Cardiac muscle cell (in vitro differentiated cells and primary cell): ENCODE measurements around the genes NECTIN3 and NEPRO.

GRCh38 chr3:110344989-110345509, 726.6 kb upstream of the NECTIN3 start:
- RAMPAGE, long total RNA = no peak
- RRBS = no CpG with 5 or more reads among the region's 4 CpGs

DNA sequence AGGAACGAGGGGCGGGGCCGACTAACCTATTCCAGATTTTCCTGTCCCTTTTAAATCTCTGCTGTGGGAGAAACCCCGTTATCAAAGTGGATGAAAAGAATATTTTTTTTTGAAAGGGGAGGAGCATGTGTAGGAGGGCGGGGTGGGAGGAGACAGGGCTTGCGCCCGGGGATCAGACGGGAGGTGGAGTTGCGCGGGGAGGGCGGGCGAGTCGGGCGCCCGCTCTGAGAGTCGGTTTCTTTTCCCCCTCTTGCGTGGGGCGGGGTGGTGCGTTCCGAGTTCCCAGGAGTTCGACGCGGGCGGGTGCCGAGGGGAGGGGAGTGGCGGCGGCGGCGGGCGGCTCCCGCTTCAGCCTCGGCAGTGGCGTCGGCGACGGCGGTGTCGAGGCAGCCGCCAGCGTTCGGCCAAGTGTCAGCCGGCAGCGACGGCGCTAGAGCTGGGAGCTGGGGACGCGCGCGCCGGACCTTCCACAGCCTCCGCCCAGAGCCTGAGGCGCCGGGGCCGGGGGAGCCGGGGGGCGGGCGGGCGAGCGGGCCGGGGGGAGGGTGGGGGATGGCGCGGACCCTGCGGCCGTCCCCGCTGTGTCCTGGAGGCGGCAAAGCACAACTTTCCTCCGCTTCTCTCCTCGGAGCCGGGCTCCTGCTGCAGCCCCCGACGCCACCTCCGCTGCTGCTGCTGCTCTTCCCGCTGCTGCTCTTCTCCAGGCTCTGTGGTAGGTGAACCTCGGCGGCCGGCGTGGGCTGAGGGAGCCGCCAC, at the start of gene NECTIN3:
NECTIN3 (plus strand) TSS at position 351 of the 756 bp plus-strand sequence.
- RAMPAGE, long total RNA = no peak
- RRBS = 2% methylated on average over 24 of the region's 78 CpGs

- RAMPAGE, long total RNA = no peak
Measured at GRCh38 chr3:111616138-111616496, 21.0 kb upstream of the ZBED2 start.

DNA sequence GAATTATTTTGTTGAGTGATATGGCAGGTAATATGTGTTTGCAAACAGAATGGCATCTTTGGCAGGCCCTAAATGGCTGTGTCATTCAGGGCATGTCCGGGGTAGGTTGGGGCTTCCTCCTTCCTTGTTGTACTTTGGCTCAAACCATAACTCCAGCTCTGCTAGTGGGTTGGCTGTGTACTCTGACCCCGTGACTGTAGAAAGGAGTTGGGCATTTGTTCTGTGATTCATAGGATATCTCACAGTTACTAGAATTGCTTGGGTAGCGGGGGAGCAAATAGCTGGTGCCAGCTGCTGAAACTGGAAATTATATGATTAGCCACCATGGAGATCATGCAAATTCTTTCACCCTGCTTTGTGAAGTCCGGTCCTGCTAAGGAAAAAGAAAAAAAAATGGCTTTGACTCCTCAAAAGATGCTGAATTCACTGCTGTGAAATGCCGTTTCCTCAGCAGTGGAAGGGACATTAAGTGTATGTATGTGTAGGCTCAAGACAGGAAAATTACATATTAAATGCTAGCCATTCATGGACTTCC, 2.4 kb downstream of the PLCXD2 start:
- RAMPAGE, long total RNA = no peak
- RRBS = no CpG with 5 or more reads among the region's 5 CpGs

GRCh38 chr3:111732267-111732747, 57.8 kb downstream of the PLCXD2 start:
- RAMPAGE, long total RNA = no peak
- RRBS = no CpG with 5 or more reads among the region's 3 CpGs

- RAMPAGE, long total RNA = no peak
- RRBS = no CpG with 5 or more reads among the region's 5 CpGs
Measured at GRCh38 chr3:111739187-111740041, 64.9 kb downstream of the PLCXD2 start.

DNA sequence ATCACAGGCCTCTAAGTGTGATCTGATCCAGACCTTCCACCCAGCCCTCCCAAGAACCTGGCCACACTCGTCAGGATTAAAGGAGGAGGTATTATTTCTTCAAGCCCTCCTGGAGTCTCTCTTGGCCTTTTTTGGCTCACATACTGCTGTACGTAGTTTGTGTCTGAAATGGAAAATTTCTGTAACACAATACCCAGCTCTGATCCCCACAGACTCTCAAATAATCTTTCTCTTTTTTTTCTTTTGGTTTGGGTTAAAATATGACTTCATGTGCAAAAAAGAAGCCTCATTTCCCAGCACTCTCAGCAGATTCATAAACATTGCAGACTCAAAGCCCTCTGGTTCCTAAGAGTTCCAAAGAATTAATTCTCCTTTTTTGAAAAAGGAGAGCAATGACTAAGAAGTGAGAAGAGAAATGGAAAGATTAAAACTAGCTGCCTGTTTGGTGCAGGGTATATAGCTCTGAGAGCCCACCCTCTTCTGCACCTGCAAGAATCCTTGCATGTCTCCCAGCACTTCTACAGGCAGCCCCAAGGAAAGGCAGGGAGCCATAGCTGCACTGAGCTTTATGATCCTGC, 88.2 kb downstream of the PLCXD2 start:
- RAMPAGE, long total RNA = no peak
- RRBS = no CpG with 5 or more reads among the region's 2 CpGs

GRCh38 chr3:111856674-111856982, 2.4 kb upstream of the PHLDB2 start:
- RAMPAGE, long total RNA = no peak
- RRBS = no CpG with 5 or more reads among the region's 2 CpGs

GRCh38 chr3:111939284-111939745, 39.5 kb upstream of the ABHD10 start:
- RAMPAGE, long total RNA = no peak
- RRBS = no CpG with 5 or more reads among the region's 7 CpGs

- RAMPAGE, long total RNA = no peak
- RRBS = no CpG with 5 or more reads among the region's 2 CpGs
Measured at GRCh38 chr3:111946625-111947101, 32.2 kb upstream of the ABHD10 start.

- RAMPAGE, long total RNA = no peak
- RRBS = no CpG with 5 or more reads among the region's 2 CpGs
Measured at GRCh38 chr3:112148898-112149329, 15.9 kb upstream of the GCSAM start.

DNA sequence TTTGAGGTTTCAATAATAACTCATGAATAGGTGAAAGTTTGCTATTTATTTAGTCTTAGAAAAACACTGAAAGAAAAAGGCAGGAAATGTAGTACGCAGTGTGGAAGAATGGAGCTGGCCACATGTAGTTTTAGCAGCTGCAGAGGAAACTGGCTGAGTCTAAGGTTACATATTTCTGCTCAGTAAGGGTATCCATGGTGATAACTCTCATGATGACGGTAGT, 35.8 kb downstream of the CCDC80 start:
- RAMPAGE, long total RNA = no peak
- RRBS = no CpG with 5 or more reads among the region's 2 CpGs

- RAMPAGE, long total RNA = no peak
- RRBS = no CpG with 5 or more reads among the region's 4 CpGs
Measured at GRCh38 chr3:112774779-112775292, 71.8 kb downstream of the CD200R1L start.

DNA sequence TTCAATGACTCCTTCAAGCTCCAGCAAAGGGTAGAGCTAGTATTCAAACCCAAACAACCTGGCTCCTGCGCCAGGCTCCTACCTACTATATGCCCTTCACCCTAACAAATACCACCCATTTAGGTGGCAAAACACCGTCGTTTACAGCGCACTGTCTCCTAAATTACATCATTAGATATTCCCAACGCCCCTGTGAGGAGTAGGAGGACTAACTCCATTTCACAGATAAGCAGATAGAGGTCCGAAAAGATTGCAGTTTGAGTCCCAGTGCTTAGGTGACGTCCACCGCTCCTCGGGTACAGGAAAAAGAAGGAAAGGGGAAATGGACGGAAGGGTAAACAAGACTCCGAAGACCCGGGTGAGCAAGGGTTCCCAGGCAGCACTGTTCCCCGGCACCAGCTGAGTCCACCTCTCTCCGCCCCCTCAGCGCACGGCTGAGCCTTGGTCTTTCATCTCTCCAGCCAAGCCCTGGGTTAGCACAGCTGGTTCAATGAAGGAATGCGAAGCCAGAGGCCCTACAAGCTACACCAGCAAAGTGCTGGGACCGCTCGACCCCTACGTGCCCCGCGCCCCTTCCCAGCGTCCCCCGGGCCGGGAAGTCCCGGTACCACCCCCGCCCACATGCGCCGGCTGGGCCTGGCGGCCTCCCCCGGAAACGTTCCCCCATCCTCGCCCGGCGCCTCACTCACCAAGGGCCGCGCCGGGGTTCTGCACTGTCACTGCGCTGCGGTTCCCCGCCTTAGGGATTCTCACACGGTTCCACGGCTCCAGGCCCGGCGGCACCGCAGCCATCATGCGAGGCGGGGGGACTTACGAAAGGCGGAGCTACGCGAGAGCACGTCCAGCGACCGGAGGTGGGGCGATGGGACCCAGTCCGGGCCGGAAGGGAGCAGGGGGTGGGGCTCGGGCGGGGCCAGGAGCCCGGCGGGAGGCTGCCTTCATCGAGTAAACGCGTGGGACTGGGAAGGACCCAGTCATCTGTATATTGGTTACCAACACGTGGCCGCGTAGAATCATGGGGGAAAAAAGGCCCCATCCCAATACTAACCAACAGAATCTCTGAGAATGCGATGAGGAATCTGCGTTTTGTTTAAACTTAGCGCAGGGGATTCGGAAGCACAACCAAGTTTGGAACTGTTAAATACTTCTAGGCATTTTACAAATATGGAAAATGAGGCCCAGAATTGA, at the start of gene NEPRO:
NEPRO (minus strand) TSS at position 819 of the 1,188 bp plus-strand sequence.
- RAMPAGE, long total RNA = start-site peak on the minus strand centred at position 554 of the sequence, 50 bp wide, 21 and 19 reads in 2 replicates; start-site peak on the plus strand centred at position 623 of the sequence, 88 bp wide, 161 and 75 reads in 2 replicates; start-site peak on the minus strand centred at position 847 of the sequence, 104 bp wide, 201 and 345 reads in 2 replicates
- RRBS = 2% methylated on average over 21 of the region's 72 CpGs

DNA sequence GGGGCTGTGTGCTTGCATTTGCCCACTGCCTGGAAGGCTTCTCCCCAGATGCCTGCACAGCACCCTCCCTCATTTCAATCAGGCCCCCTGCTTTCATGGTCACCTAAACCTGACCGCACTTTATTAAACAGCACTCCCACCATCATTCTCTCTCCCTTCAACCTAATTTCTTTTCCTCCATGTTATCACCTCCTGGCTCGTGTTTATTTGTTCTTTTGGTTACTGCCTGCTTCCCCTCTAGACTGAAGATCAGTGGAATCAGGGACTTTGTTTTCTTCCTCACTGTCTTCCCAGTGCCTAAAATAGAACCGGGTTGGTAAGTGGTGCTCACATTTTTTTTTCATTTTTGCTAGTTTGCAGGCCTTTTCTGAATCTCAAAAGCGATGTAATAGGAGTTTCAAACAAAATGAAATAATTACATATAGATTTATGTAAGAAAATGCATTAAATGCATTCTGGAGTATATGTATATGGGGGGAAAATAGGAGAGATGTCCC, 10.6 kb downstream of the BOC start:
- RAMPAGE, long total RNA = no peak
- RRBS = no CpG with 5 or more reads among the region's 4 CpGs

GRCh38 chr3:113250397-113251005, 39.1 kb downstream of the BOC start:
- RAMPAGE, long total RNA = no peak
- RRBS = no CpG with 5 or more reads among the region's 17 CpGs

GRCh38 chr3:113275555-113276585, 64.5 kb downstream of the BOC start:
- RAMPAGE, long total RNA = no peak
- RRBS = no CpG with 5 or more reads among the region's 17 CpGs

GRCh38 chr3:113690337-113690927, 6.0 kb downstream of the USF3 start:
- RAMPAGE, long total RNA = no peak
- RRBS = no CpG with 5 or more reads among the region's 4 CpGs

GRCh38 chr3:113873773-113874274, 35.2 kb downstream of the GRAMD1C start:
- RAMPAGE, long total RNA = no peak
- RRBS = no CpG with 5 or more reads among the region's 2 CpGs

DNA sequence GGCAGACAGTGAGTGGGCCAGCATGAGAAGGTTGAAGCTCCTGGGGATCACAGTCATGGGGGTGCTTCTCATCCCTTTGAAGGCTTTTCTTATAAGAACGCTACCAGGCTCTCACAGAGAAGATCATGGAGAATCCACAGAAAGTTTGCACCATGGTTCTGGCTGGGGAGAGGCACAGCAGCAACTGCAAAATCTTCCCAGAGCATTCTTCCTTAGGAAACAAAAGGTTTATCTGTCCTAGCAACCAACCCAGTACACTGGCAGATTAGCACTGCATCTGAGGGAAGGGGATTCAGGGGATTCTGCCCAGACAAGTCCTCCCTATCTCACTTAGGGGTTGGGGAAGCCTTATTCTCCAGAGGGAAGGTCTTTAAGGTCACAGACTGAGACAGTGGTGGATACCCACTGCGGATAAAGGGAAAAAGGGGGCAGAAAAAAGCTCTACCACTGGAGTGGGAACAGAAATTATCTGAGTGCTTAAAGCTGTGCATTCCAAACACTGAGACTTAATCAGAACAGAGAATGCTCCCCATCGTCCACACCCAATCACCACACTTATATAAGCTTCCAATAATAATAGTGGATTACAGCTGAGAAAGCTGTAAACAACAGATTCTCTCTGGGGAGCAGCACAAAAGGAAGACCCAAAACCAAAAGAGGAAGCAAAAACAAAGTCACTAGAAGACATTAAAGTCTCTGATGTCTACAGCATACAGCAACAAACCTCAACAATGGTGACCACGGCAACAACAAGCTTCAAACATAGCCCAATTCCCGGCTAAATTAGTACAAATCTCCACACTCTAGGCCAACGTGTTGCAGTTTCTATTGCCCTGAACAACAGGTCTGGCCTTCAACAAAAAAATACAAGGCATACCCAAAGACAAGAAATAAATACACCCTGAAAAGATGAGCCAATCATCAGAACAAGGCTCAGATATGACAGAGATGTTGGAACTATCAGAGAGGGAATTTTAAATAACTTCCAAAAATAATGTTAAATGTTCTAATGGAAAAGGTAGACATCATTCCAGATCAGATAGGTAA, 37.6 kb downstream of the ZDHHC23 start:
- RAMPAGE, long total RNA = no peak
- RRBS = no CpG with 5 or more reads among the region's 6 CpGs